Cardiac atrium fibroblast (primary cell): ENCODE results near the genes ASB14 and ABHD6.

DNA sequence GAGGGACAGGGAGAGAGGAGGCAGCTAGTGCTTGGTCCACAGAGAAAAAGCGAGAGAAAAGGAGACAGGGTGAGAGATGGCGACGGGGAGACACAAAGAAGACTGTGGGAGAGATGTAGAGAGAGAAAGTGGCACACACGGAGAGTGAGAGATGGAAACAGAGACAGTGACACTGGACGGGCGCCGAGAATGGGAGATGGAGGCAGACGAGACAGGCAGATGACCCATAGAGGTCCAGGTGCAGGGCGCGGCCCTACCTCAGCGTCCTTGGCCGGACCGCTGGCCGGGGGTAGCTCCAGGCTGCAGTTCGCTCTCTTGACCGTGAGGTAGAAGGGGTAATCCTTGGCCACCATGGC is 325 bp downstream of the ARHGEF3 start:
- RAMPAGE, long total RNA: no peak

- RAMPAGE, long total RNA: no peak
Measured at GRCh38 chr3:57029716-57030365, 30.6 kb upstream of the SPATA12 start.

GRCh38 chr3:57169984-57170564 is 4.9 kb upstream of the IL17RD start:
- RAMPAGE, long total RNA: no peak

DNA sequence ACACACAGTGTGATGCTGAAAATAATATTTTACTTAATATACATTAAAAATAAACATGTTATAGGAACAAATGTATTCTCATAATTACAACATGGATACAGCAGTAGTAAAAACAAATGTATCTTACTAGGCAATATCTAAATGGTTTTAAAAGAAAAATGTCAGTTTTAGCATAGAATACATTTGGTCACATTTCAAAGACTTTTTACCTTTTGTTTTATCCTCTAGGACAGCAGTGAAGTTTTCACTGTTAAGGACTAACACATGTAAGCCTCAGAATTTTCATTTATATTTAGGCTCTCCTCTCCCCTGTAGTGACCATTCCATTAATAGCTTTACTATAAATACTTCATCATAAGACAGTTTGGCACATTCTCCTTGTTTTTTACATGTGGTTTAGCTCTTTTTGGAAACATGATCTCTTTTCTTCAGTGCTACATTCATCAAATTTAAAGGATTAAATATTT is at the start of gene ASB14:
ASB14 (minus strand) TSS at position 262 of the 467 bp plus-strand sequence.
- RAMPAGE, long total RNA: no peak

GRCh38 chr3:57448451-57448793 is 95.7 kb downstream of the DNAH12 start:
- RAMPAGE, long total RNA: no peak

GRCh38 chr3:57571318-57572183 is 15.5 kb downstream of the PDE12 start:
- RAMPAGE, long total RNA: no peak

DNA sequence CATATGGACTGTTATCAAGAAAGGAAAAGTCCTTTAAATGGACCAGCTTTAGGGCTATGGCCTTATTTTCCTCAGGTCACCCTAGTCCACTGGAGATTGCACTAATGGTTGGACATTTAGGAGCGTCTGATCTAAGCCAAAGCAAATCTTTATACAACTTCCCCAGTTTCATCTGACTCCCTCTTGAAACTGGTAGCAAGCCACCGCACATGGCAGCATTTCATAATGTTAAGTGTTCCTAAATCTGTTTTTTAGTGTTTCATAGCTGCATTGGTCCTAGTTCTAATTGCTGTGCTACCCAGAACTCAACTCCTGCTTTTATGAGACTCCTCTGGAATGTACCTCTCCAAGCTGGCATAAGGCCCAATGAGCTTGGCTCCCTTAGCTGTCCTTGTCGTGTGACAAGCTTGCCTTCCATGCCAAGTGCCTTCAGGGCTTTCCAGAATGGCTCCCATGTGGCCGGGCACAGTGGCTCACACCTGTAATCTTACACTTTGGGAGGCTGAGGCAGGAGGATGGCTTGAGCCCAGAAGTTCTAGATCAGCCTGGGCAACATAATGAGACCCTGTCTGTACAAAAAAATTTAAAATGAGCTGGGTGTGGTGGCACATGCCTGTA is 65.3 kb upstream of the FLNB start:
- RAMPAGE, long total RNA: no peak

DNA sequence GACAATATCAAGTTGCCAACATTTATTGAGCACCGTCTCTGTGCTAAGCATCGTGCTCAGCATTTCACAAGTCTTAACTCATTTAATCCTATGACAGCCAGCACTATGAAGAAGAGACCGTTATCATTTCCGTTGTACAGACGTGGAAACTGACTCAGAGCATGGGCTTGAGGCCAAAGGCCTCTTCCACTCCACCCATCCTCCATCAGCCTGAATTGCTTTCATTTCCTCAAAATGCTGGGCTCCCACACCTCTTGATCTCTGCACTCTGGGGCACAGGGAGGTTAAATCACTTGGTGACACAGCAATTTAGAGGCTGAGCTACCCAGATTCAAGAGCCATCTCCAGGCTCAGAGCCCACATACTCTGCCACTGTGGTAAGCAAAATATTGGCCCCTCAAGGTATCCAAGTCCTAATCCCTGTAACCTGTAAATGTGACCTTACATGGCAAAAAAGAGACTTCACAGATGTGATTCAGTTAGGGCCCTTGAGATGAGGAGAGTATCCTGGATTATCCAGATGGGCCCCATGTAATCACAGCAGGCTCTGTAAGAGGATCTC is 24.4 kb upstream of the FLNB start:
- RAMPAGE, long total RNA: no peak

GRCh38 chr3:57990222-57990494 is 18.1 kb upstream of the FLNB start:
- RAMPAGE, long total RNA: no peak

DNA sequence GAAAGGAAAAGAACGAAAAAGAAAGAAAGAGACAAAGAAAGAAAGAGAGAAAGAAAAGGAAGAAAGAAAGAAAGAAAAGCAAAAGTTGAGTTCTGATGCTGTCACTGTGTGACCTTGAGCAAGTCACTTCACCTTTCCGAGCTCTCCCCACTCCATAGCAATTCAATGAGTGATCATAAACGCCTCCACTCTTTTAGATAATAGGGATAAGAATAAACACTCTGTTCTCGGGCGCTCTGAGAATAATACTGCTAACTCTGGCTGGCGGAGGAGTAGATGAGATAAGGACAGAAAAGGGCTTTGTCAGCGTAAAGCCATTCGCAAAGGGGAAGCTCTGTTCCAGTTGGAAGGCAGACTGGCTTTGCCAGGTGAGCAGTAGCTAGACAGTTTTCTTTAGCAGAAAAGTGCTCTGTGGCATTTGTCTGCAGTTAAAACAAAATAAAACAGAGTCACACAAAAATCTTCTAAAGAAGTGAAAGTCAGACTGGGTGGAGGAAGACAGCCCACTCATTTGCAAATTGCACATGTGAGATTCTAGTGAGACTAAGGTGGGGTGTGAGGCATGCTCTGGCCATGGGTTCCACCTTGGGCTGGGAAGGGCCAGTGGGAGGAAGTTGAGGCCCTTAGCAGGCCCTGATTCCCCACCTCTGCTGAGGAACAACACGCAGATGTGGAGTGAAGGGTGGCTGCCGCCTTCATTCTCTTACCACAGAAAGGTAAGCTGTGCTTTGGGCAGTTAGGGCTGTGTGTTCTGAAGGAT is 9.5 kb upstream of the FLNB start:
- RAMPAGE, long total RNA: no peak

DNA sequence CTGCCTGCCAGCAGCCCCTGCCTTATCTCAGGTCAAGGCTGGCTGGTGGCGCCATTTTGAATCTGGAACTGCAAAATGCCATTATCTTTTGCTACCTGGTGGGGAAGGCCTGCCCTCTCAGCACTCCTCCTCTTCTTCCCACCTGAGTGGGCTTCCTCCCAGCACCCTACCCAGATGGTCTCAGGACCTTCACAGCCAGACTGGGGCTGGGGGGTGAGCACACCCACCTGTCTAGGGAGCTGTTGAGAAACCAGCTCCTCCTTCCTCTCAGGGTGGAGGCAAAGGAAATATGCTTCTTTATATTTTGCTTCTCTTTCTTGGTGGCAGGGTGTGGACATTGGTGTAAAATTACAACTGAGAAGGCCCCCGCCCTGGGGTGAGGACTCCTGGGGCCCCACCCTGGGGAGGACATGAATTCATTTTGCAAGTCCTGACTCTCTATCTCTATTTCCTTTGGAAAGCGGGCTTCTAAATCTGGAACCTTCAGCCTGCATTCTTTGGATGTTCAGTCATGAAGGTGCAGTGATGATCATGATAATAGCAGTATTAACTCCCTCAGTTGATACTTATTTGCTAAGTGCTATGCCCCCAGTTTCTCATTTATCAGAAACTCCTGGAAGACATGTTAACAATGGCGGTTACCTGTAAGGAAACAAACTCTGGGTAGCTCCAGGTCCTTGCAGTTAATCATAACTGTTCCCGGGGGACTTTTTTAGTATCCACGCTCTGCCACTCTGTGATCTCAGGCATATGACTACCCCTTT is 7.5 kb upstream of the FLNB start:
- RAMPAGE, long total RNA: no peak

- RAMPAGE, long total RNA: no peak
Measured at GRCh38 chr3:58048145-58048832, 40.1 kb downstream of the FLNB start.

GRCh38 chr3:58081979-58082547 is 73.8 kb downstream of the FLNB start:
- RAMPAGE, long total RNA: no peak

DNA sequence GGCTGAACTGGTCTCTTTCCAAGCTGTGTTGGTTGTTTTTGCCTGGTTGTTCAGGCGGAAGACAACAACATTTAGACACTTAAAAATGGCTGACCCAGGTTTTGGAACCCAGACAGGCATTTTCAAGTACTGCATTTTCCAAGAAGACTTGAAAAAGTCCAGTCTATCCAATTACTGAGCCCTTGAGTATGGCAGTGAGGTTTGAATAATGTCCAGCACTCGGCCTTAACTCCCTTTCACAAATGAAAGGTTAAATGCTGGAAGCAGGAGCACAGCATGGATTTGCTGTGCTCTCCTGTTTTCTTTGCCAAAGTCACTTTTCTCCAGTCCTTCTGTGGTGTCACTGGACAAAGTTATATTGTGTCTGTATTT is 93.4 kb downstream of the FLNB start:
- RAMPAGE, long total RNA: no peak

- RAMPAGE, long total RNA: no peak
Measured at GRCh38 chr3:58104484-58105446, 96.5 kb downstream of the FLNB start.

GRCh38 chr3:58115032-58115751 is 95.6 kb downstream of the DNASE1L3 start:
- RAMPAGE, long total RNA: no peak

GRCh38 chr3:58170509-58171392 is 40.0 kb downstream of the DNASE1L3 start:
- RAMPAGE, long total RNA: no peak

- RAMPAGE, long total RNA: no peak
Measured at GRCh38 chr3:58236927-58237080, 788 bp upstream of the ABHD6 start.

DNA sequence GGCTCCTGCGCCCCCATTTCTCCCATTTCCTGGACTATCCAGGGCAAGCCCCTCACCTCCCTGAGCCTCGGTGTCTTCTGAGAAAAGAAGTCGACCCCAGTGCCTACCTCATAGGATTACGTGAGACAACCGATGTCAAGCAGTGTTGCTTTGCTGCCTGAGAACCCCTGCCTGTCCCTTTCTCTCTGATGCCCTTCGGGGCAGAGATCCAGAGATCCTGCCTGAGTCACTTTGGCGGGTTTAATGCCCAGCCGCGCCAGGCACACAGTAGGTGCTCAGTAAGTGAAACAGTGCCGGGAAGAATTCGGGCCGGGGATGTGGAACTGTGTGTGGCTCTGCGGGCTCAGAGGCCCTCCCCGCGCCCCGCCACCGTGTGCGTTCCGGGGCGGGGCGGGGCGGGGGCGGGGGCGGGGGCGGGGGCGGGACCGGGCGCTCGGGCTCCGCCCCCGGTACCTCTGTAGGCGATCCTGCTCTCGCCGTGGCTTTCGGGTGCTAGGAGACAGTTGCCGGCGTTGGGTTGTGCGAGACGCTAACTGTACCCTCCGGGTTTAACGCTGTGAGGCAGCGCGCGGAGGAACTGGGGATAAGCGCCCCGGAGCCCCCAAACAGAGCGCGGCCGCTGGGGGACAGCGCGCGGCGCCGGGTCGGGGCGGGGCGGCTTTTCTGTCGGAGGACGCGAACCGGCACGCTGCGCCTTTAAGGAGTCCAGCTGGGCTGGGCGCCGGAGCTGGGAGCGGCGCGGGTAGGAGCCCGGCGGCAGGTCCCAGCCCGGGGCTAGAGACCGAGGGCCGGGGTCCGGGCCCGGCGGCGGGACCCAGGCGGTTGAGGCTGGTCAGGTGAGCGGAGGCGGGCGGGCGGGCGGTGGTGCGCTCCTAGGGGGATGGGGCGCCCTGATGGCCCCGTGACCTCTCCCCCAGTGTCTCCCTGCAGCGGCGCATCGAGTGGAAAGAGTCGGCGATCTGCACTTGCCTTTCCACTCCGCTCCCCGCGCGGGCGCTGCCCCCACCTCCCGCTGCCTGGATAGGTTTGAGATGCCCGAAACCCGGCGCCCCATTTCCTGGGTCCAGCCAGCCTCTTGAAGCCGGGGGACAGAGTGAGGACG is at the start of gene ABHD6:
ABHD6 (plus strand) TSS at position 712 of the 1,102 bp plus-strand sequence.
- RAMPAGE, long total RNA: no peak

DNA sequence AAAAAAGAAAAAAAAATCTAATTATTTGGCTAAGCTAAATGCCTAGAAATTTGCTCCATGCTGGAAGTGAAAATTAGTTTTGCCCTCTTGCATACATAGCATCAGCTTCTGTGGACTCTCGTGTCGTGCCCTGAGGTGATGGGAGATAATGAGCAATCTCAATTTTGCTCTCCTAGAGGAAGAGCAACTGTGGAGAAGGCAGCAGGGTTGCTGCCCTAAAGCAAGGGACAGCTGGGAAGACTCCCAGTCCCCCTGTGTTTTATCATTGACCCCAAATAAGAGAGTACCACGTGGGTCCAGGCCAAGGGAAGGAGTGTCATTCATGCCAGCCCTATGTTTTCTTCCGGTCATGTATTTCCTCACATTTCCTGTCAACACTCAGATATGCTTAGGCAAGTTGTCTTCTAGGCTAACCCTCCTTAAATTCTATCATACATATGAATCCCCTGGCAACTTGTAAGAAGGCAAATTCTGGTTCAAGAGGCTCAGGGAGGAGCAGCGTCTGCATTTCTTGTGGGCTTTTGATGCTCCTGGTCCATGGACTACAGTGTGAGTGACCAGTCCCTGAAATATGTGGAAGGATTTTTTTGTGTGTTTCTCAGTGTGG is 32.1 kb upstream of the RPP14 start:
- RAMPAGE, long total RNA: no peak